Tongue (tissue), 2 donors: ENCODE measurements around the gene SCN4A.

- RAMPAGE, long total RNA: no peak
These were observed 3.7 kb upstream of the GH1 start for GRCh38 chr17:63922211-63922772.

GRCh38 chr17:63972805-63973365 is at the start of gene SCN4A:
SCN4A (minus strand) TSS chr17:63972918.
- RAMPAGE, long total RNA: no peak

DNA sequence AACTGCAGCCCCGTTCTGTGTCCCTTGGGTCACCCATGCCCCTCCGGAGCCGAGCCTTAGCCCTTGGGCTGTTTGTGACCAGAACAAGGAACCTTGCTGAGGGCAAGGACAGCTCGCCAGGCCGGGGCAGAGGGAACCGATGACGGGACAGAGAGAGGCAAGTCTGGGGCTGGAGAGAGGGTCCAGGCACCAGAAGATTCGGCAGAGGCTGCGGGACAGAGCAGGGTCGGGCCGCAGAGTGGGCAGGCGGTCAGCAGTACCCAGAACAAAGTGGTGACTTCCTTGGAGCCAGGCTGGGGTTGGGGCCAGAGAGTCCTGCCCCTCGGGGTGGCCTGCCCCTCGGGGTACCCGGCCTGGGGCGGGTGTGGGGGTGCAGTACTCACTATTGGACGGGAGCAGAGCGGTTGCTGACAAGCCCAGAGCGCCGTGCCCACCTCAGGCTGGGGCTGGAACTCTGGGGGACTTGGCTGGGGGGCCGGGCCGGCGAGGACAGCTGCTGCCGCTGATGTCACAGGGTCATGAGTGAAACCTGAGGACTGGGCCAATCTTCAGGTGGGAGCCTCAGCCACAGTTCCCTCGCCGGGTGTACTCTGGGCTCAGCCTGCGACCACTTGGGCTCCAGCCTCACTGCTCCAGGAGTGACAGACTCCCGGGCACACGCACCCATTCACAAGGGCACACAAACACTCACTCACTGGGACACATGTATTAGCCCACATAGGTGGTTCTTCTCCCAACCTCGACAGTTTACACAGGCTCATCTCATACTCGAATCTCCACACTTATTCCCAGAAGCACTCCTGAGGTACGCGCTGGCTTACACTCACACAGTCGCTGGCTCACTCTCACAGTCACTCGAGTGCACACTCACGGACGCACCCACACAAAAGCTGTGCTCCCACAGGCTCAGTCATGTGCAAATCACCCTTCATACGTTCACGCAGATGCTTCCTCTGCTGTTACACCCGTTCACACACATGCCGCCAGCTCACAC is 8.9 kb upstream of the PRR29 start:
- RAMPAGE, long total RNA: no peak

- RAMPAGE, long total RNA: start-site peak on the minus strand at chr17:64006736-64006888, 26 and 13 reads in 2 replicates
These were observed 8.4 kb downstream of the PRR29 start for GRCh38 chr17:64006379-64007179.

DNA sequence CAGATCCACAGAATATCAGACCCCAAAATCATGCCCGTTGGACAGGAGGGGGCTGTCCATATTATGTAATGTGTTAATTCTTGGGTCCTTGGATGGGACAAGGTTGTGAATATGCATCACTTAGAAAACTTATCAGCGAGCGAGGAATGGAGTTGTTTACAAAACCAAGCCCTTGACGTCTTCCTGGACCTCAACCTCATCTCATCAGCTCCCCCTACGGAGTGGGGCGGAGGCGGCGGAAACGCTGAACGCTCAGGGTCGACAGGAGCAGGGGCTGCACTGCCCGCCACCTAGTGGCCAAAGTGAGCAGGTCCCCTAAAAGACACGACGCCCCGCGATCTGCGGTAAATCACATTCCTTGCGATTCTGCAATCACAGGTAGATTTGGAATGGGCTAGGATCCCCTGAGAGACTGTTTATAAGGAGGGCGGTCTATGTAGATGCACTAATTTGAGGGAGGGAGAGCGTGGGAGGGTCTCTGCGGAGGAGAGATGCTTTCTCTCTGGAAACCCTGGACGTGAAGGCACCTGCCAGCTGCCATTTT is 5.3 kb upstream of the ICAM2 start:
- RAMPAGE, long total RNA: no peak

- RAMPAGE, long total RNA: no peak
These were observed 18.2 kb upstream of the ICAM2 start for GRCh38 chr17:64038646-64039087.

- RAMPAGE, long total RNA: no peak
These were observed 43.7 kb upstream of the ICAM2 start for GRCh38 chr17:64063794-64064913.

- RAMPAGE, long total RNA: no peak
These were observed 14.8 kb downstream of the ERN1 start for GRCh38 chr17:64114916-64115749.

- RAMPAGE, long total RNA: no peak
These were observed 17.0 kb upstream of the ERN1 start for GRCh38 chr17:64147037-64147187.

- RAMPAGE, long total RNA: no peak
These were observed 20.4 kb upstream of the ERN1 start for GRCh38 chr17:64150070-64151107.

- RAMPAGE, long total RNA: no peak
These were observed 58.0 kb upstream of the TEX2 start for GRCh38 chr17:64321127-64321440.

- RAMPAGE, long total RNA: no peak
These were observed 58.6 kb downstream of the PECAM1 start for GRCh38 chr17:64331909-64332542.

GRCh38 chr17:64333979-64334544 is 56.6 kb downstream of the PECAM1 start:
- RAMPAGE, long total RNA: no peak

- RAMPAGE, long total RNA: no peak
These were observed 46.3 kb downstream of the PECAM1 start for GRCh38 chr17:64344070-64344986.

DNA sequence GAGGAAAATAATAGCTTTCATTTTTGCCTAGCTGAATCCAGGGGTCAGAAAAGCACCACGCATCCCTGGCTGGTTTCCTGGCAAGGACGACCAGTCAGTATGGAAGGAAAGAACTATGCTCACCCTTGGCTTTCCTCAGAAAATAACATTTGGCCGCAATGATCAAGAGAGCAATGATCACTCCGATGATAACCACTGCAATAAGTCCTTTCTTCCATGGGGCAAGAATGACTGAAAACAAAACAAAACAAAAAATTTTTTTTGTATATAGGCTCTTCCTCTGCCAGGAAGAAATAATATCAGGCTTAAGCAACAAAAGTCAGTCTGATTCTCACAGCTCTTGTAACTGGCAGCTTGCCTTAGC is 35.9 kb downstream of the PECAM1 start:
- RAMPAGE, long total RNA: no peak

- RAMPAGE, long total RNA: no peak
These were observed 9.1 kb downstream of the CEP95 start for GRCh38 chr17:64515606-64516520.

GRCh38 chr17:64532667-64533024 is 25.9 kb downstream of the CEP95 start:
- RAMPAGE, long total RNA: no peak

GRCh38 chr17:64708884-64709475 is 46.9 kb upstream of the SMURF2 start:
- RAMPAGE, long total RNA: no peak

DNA sequence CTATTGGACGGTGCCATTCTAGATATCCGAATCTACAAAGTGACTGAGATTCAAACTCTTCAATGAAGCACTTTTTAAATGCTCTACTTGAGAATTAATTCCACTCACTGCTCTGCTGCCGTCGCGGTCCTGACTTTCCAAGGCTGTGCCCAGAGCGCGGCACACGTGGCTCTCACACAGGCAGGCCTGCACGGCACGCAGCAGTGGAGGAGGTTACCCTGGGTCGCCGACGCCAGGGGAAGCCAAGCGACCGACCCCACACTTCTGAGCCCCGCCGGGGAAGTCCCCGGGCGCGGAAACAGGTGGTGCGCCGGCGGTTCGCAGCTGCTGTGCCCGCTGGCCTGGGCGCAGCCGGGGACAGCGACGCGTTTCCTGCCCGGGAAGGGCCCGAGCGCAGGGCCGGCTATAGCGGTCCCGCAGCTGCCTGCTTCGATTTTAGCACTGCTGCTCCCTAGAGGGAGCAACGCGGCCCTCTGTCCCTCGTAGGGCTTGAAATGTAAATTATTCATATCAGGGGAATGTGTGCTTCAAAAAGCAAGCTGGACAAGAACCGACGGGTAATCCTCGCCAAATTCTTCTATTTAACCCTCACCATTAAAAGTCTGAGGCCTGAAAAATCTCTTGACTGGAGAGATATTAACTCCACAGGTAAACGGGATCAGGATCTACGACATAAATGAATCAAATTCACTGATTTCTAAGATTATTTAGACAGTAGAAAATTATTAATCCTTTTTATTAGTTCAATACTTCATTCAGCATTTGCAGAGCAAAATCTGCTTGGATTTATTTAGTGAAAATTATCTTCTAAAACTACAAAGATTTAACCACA is 46.6 kb upstream of the LRRC37A3 start:
- RAMPAGE, long total RNA: no peak

DNA sequence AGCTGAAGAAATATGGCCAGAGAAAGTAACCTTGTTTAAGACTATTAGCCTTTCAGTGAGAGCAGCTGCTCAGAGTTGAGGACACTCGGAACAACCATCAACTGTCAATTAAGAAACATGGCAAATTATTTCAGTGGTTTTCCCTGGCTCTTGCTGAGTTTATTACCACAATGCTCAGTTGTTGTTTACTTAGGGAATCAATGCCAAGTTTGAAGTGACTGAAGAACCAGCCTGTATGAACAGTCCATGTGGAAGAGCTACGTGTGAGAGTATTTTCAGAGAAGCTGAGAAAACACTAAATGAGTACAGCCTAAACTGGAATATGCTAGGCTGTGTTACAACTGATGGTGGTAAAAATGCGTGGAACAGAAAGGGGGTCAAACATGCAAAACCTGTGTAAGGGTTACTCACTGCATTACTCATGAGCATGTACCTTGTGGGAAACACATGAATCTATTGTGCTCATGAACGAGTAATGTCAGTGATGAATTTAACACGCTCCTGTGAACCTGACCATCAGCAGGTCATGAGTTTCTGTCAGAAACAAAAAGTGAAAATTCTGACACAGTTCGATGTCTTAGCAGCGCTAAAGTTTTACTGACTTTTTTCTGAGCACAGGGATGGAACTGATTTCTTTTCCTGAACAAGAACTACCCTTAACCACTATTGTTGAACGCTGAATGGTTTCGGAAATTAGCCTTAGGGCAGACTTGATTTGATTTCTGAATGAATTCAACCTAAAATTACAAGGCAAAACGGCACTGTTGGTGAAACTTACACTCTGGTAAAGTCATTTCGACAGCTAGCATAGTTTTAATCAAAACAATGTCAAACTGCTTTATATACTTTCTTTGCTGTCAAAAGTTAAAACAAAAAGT is 33.5 kb downstream of the GNA13 start:
- RAMPAGE, long total RNA: no peak